ENCODE measurements around the gene HSD3B7.

DNA sequence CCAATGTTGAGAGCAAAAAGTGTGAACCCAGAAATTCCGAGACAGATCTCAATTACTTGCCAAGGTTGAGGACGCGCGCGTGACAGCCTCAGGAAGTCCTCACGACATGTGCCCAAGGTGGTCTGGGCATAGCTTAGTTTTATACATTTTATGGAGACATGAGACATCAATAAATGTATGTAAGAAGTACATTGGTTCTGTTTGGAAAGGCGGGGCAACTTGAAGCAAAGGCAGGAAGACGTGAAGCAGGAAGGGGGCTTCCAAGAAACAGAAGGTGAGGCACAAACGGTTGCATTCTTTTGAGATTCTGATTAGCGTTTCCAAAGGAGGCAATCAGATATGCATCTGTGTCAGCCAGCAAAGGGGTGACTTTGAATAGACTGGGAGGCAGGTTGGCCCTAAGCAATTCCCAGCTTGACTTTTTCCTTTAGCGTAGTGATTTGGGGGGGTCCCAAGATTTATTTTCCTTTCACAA is 586 bp upstream of the ZNF747 start:
- PRO-cap = no peak

DNA sequence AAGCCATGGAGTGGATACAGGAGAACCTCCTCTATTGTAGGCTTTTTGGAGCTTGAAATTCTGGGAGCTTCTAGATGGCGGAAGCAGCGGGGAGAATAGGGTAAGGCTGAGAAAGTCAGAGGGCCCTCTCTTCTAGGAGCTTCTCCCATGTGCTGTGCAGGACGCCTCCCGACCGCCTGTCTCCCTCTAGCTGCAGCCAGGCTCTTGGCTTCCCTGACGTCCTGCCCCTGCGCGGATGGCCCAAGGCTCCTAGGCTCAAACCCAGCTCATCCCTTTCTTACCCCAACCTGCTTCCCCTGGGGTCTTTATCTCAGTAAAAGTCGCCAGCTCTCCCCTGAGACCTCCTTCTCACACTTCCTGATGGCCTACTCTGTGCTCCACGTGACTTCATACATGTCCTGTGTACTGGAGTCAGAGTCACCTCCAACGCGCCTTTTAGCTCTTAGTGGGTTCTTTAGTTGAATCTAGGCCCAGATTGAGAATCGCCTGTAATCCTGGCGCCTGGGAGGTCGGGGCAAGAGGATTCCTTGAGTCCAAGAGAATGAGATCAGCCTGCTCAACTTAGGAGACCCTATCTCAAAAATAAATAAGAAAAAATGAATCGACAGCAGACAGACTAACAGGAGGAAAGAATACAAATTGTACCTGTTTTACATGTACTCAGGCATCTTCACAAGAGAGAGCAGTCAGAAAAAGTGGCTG is 1.2 kb upstream of the ZNF747 start:
- PRO-cap = bidirectional peak, plus-strand start at position 208 of the sequence, minus-strand start at position 178 of the sequence

DNA sequence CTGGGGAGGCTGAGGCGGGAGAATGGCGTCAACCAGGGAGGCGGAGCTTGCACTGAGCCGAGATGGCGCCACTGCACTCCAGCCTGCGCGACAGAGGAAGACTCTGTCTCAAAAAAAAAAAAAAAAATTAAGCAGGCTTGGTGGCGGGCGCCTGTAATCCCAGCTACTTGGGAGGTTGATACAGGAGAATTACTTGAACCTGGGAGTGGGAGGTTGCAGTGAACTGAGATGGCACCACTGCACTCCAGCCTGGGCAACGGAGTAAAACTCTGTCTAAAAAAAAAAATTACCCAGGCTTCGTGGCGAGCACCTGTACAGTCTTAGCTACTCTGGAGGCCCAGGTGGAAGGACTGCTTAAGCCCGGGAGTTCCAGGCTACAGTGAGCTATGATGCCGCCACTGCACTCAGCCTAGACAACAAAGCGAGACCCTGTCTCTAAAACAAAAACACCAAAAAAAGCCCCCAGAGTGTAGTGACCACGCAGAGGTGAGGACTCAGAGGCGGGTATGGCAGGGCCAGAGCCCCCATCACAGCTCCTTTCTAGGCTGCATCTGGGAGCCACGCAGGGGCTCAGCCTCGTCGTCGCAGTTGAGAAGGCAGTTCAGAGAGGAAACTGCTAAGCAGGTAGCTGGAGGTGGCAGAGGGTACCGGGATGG is 1.0 kb downstream of the ZNF764 start:
- PRO-cap = no peak

DNA sequence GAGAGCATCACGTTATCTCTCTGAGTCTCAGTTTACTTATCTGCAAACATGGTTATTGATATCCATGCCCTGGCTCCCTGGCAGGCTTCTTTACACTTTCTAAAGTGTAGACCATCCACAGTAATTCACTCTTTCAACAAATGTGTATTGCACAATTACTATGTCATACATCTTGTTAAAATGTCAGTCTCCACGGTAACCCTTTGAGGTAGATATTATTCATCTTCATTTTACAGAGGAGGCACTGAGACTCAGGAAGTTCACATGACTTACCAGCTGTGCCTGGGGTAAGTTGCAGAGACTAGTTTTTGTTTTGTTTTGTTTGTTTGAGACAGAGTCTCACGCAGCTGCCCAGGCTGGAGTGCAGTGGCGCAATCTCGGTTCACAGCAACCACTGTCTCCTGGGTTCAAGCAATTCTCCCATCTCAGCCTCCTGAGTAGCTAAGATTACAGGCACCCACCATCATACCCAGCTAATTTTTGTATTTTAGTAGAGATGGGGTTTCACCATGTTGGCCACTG is 3.3 kb downstream of the ZNF688 start:
- PRO-cap = no peak

- PRO-cap = no peak
Measured at GRCh38 chr16:30628628-30629178, 18.5 kb upstream of the ZNF689 start.

- PRO-cap = unidirectional peak, minus-strand start at chr16:30657959; unidirectional peak, minus-strand start at chr16:30658050
Measured at GRCh38 chr16:30657052-30658244, 783 bp upstream of the FBRS start.

GRCh38 chr16:30724364-30725255 is 15.8 kb upstream of the TMEM265 start:
- PRO-cap = bidirectional peak, plus-strand start at chr16:30725124, minus-strand start at chr16:30725062

- PRO-cap = no peak
Measured at GRCh38 chr16:30770380-30770711, 8.2 kb downstream of the RNF40 start.

DNA sequence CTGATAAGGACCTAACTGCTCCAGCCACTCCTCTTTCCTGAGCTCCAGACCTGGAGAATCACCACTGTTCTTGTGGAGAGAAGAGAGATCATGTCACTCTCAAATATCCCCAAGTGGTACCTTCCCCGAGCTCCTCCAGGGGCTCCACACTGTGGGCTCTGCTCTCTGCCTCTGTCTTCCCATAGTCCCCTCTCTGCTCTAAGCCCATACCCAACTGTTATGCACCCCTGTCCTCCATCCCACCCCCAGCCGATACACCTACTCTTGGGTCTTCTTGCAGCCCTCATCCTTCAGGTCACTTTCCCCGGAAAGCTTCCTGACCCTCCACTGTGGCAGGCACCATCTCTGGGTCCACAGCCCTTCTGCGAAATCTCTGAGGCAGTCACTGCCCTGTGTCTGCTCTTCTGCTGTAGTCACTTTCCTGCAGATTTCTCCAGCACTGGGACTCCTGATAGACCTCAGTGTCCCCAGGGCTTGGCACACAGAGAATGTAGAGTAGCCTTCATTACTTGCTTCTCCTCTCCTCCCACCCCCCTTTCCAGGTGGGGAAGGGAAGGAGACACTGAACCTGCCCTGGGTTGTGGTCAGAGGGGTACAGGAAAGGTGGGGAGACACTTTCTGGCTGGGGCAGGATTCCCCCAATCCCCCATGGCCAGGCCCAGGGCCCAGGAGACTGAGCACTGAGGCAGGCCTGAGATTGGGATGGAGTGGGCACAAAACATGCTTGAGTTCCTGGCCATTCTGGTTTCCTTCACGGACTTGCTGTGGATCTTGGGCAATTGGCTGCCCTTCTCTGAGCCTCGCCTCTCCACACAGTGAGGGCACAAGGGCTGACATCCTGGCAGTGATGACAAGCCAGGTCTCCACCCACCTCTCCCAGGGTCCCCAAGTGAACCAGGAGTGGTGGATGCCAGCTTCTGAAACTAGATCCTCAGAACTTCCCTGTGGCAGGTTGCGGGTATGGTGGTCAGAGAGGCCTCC is 9.6 kb downstream of the ZNF629 start:
- PRO-cap = no peak

DNA sequence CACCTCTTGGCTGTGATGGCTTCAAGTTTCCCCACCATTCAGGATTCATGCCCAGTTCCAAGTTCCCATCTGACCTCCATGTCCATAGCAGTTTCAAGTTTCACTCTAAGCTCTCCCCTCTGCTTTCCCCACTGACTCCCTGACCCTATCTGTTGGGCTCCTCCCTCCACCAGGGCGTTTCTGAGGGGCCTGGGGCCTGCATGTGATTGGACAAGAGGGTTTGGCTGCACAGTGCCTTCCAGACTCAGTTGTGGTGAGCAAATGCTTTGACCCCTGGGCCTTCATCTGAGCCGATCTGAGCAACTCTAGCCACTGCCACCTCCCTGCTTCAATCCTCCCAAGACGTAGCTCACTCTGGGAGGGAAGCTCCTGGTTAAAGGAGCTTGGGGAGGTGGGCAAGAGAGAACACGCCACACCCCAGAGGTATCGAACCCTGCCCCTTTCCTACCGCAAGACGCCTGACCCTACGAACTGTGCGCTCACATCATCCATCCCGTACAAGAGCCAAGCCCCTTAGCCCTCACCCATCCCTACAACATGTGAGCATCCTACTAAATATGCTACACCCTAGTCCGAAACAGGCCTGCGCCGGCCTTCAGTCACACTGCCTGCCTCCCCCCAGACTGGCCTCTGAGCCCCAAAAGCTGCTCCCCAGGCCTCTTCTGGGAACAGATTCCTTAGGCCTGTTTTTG is 8.2 kb downstream of the ZNF629 start:
- PRO-cap = no peak

DNA sequence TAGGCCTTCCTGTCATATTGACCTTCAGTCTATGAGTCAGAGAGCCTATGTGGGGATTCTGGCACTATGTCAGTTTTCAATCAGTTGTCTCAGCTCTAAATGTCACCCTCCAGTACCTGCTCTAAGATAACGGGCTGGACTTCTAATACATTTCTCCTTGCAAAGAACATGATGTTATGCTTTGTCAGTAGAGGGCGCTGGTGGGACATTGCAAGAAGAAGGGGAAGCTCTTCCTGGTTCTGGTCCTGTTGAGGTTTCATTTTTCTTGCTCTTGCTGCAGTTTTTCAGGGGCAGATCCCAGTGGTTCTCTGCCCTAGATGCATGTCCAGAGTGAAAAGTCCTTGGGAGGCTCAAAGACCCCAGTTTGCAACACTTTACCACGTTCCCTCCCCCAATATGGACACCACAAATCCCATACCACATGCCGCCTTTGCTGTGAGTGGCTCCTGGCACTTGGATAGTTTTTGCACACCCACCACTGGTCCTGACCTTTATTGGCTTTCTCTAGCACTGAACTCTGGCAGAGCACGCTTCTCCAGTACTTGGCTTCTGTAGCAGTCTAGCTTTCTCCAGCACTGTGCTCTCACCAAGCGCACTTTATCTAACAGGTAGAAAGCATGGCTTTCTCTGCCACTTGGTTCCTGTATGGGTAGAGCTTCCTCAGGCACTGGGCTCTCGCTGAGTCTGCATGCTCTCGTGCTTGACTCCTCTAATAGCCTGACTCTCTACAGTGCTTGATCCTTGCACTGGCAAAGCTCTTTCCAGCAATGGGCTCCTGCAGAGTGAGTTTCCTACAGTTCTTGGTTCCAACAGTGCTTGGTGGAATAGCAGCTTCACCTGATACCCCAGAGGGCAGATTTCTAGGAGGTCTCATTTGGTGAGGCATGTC is 48.9 kb downstream of the BCL7C start:
- PRO-cap = no peak

GRCh38 chr16:30983758-30984817 is 919 bp upstream of the HSD3B7 start:
- PRO-cap = no peak

DNA sequence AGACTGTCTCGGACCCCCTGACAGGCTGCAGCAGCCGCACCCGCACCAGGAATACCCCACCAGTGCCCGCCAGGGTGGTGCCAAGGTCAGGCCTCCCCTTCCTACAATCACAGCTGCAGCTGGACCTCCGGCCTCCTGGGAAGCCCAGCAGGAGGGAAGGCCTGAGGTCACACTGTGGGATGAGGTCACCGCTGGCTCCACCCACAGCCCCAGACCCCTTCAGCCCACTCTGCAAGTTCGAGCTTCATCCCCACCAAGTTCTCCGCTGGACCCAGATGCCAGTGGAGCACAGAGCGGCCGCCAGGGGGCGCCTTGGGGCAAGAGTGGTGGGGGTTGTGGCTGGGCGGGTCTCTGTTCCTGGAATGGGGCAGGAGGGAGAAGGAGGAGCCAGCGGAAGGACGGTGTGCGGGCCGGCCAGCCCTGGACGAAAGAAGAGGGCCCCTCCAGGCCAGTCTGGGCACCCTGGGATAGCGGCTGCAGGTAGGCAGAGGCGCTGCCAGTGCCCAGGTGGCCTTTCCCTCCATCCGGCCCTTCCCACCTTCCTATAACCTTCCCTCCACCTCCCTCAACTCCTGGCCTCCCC is at the start of gene HSD3B7:
TSS of gene HSD3B7 (plus strand) at position 390 of the 583 bp plus-strand sequence.
- PRO-cap = unidirectional peak, plus-strand start at position 404 of the sequence; unidirectional peak, plus-strand start at position 451 of the sequence

DNA sequence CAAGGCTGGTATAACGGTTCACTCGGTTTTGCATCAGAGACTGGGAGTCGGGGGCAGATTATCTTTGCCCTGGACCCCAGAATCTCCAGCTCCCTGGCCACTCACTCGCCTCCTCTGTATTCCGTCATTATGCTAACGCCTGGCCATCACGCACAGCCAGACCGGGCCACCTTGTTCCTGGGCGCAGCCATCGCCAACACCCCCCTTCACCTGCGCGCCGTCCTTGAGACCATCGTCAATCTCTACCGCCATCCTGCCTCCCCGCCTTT is 638 bp downstream of the VKORC1 start:
- PRO-cap = no peak

GRCh38 chr16:31112640-31113465 is 4.6 kb upstream of the KAT8 start:
- PRO-cap = no peak

DNA sequence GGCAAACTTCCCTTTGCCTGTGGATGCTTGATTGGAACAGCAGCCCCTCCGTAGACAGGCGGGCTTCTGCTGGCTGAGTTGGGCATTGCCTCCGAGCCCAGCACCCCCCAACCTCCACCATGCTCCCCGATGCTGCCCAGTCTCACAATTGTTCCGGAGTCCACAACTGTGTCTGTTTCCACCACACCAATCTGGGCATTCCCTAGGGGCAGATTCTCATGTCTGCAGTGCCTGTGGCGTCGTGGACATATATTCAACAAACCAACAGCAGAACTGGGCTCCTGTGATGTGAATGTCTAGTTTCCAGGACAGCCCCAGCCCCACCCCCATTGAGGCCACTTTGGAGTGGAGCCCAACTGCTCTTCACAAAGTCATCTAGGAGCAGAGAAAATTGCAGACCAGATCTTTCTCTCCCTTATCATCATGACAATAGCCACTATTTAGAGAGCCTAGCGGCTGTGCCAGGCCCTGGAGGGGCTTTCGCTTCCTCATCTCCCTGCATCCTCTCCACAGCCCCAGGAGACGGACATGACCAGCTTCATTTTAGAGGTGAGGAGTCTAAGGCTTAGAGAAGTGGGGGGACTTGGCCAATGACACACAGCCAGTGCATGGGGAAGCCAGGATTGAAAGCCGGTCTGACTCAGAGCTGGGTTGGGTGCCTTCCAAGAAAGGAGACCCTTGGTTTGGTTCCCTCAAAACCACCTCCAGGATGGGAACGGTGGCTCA is 1.5 kb downstream of the PRSS8 start:
- PRO-cap = bidirectional peak, plus-strand start at position 643 of the sequence, minus-strand start at position 519 of the sequence

GRCh38 chr16:31147973-31148853 is 1.7 kb downstream of the PRSS36 start:
- PRO-cap = no peak

- PRO-cap = no peak
Measured at GRCh38 chr16:31186693-31187264, 6.8 kb downstream of the FUS start.

DNA sequence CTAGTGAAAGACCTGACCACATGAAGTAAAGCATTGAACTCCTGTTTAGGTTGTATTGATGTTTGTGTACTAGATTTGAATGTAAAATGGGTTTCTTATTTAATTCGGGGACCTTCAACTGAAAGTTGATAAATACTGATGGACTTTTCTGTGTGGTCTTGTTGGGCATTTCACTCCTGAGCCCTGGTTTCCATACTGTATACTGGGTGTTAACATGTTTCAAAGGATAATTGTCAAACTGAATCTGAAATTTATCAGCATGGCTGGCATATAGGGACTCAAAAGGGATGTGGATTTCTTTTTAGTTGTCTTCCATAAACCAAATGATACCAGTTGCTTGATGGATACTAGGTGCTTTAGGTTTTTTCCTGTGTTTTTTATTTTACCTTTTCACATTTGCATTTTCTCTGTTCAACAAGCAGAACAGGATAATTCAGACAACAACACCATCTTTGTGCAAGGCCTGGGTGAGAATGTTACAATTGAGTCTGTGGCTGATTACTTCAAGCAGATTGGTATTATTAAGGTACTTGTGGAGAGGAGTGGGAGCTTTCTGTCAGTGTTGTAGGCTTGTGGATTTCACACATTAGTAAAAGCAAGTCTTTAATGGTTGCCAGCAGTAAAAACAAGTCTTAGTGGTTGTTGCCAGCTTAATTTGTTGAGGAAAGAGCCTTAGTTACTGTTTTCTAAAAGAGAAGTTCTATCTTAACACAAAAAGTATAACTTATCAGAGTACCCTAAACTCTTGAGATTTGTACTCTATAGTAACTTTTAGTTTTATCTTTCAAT is 9.0 kb downstream of the FUS start:
- PRO-cap = no peak

- PRO-cap = no peak
Measured at GRCh38 chr16:31356812-31357847, 2.2 kb downstream of the ITGAX start.